Measurements from ENCODE around the gene PRIMA1.

GRCh38 chr14:93332005-93332702 is 682 bp downstream of the BTBD7 start:
- PRO-cap, result bidirectional peak, plus-strand start at chr14:93332649, minus-strand start at chr14:93332547

- PRO-cap, result no peak
These were observed 415 bp downstream of the COX8C start for GRCh38 chr14:93347258-93347935.

GRCh38 chr14:93431341-93431632 is 548 bp downstream of the UNC79 start:
- PRO-cap, result no peak

DNA sequence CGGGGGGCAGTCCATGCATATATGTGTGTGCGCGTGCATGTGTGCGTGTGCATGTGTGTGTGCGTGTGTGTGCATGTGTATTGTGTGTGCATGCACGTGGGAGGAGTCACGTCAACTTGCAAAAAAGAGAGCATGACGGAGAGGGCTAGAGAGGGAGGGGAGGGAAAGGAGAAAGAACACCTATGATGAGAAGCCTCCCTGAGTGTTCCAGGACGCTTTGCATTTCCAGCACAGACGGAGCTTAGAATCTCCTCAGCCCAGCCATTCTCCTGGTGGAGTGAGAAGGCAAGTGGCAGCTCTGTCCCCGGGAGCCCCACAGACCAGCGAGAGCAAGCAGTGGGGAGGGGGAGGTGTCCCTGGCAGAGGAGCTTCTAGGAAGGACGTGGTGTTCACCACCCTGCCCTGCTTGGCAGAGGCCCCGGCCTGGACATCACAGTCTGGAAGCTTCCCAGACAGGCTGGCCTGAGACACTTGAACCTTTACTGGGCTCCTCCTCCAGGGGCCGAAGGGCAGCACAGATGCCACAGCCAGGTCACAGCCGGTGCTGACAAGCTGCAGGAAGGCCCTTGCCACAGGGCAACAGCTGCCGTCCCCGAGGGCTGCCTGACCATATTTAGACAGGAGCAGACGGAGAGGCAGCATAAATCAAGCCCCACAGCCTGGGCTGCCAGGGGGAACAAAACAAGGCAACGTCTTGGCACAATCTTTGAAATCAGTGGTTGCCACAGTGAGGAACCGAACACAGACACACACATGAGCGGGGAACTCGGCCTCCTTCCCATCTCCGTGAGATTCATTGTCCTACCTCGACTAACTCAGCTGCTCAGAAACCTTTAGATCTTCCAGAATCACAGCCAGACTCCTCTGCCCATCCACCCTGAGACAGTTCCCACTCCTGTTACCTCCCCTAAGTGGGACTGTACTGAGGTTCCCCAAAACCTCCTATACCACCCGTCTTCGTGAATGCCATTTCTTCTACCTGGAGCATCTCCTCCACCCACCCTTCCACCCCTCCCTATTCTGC is 28.5 kb downstream of the PRIMA1 start:
- PRO-cap, result no peak

GRCh38 chr14:93788286-93789529 is at the start of gene PRIMA1:
PRIMA1 (minus strand) TSS chr14:93788485.
- PRO-cap, result bidirectional peak, plus-strand start at chr14:93788596, minus-strand start at chr14:93788481; unidirectional peak, minus-strand start at chr14:93789215

DNA sequence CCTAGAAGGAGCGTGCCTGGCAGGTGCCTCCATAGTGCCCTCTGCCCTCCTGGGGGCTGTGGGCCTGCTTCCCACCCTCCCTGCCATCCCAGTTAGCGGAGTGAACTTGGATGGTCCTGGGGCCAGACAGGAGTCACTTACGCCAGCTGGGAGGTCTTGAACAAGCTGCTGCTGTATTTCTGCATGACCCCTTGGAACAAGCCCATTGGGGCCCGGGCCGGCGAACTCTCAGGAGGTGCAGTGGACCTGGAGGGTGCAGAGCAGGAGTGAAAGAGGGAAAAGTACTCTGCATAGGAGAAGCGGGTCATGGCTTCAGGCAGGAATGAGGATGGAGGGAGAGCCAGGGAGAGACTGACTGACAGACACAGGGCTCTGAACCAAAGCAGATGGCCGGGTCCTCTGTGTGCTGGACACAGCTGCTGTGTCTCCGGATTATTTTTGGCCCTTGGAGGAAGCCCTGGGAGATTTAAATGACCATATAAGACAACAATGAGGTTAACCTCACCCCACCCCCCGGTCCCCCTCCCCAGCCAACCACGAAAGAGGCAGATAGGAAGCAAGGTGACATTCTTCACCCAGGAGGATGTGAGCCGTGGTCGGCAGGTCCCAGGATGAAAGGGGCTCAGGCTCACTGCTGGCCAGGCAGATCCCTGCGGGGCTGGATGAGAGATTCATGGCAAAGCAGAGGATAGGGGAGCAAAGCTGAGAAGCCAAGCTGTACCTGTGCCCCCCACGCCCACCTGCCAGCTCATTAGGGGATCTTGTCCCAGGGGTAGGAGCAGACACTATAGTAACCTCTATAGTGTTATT is 19.5 kb downstream of the ASB2 start:
- PRO-cap, result no peak

DNA sequence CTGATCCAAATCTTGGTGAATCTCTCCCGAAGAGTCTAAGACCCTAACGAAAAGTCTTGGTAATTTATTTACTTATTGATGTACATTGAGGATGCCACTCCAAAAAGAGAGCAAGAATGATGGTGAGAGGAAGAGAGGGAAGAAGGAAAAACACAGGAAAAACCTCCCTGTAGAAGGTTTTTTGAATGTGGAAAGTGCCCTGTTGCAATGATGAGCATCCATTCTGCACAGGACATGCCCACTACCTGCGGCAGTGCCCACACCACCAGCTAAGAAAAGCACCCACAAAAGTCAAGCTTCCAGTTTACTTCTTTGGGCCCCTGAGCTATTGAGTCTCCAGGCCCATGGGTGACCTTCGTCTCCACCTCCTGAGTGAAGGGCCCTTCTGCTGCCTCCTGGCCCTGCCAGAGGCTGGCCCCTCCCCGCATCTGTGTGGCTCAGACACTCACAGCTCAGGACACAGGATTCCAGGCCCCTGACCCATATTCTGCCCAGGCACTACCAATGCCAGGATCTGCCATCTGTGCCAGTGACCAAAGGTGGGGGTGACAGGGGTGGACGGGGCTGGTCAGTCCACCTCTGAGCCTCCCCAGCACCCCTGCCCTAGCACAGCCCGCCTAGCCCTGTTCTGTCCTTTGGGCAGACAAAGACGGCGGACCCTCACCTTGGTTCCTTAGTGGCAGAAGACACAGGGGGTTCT is 2.9 kb downstream of the ASB2 start:
- PRO-cap, result no peak

DNA sequence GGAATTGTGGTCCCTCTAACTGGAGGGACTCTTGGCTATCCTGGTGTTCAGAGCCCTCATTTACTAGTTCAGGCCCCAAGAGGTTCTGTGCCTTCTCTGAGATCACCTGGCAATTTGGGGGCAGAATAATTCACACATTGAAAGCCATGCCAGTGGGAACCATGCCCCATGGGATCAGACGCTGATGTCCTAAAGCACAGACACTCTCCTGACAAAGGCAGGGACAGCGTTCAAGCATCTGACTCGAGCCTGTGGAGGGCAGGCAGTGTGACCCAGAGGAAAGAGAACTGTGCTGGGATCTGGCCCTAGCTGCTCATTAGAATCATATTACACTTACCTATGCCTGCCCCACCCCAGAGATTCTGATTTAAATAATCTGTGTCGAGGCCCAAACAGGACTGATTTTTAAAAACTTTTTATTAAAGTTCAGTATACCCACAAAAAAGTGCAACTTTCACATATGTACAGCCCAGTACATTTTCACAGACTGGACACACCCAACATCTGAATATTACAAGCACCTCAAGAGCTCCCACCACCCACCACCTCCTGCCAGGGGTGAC is 2.4 kb upstream of the ASB2 start:
- PRO-cap, result no peak

GRCh38 chr14:93981789-93982365 is 5.5 kb upstream of the ASB2 start:
- PRO-cap, result no peak

GRCh38 chr14:93994783-93995793 is 2.0 kb upstream of the CCDC197 start:
- PRO-cap, result no peak

GRCh38 chr14:94062163-94062648 is 18.8 kb downstream of the DDX24 start:
- PRO-cap, result no peak

GRCh38 chr14:94378110-94379087 is 10.0 kb downstream of the SERPINA1 start:
- PRO-cap, result unidirectional peak, minus-strand start at chr14:94378610

GRCh38 chr14:94392055-94393137 is 4.0 kb upstream of the SERPINA1 start:
- PRO-cap, result no peak

- PRO-cap, result no peak
These were observed 12.5 kb upstream of the SERPINA3 start for GRCh38 chr14:94599646-94600098.

GRCh38 chr14:94615671-94616686 is 3.8 kb downstream of the SERPINA3 start:
- PRO-cap, result no peak

- PRO-cap, result no peak
These were observed 61.1 kb downstream of the DICER1 start for GRCh38 chr14:95096002-95096939.

DNA sequence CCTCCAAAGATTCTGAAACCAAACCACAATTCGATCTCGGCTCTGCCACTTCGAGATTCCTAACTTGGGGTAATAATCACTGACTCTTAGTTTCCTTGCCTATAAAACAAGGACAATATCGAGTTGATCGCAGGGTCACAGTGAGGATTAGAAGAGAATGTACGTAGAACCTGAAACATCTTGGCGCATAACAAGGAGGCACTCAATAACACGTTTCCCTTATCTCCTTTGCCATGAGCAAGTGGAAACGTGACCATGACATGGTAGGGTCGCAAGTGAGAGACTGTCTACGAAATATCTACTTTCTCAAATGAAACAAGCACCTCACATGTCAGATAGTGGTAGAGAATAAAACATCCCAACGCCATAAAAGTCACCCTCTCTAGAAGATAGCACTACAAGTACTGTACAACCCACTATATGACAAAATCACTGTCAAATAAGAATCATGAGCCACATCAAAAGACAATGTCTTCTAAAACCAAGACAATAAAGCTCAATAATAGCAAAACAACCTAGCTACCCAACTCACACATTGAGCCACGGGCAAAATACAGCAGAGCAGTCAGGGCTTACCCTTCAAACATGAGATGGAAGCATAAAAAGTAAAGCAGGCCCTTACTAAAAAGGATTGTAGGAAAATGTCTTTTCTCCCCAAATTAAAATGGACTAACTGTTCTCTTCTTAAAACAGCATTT is 2.1 kb downstream of the DICER1 start:
- PRO-cap, result no peak

- PRO-cap, result no peak
These were observed 1.1 kb downstream of the DICER1 start for GRCh38 chr14:95156274-95156591.

DNA sequence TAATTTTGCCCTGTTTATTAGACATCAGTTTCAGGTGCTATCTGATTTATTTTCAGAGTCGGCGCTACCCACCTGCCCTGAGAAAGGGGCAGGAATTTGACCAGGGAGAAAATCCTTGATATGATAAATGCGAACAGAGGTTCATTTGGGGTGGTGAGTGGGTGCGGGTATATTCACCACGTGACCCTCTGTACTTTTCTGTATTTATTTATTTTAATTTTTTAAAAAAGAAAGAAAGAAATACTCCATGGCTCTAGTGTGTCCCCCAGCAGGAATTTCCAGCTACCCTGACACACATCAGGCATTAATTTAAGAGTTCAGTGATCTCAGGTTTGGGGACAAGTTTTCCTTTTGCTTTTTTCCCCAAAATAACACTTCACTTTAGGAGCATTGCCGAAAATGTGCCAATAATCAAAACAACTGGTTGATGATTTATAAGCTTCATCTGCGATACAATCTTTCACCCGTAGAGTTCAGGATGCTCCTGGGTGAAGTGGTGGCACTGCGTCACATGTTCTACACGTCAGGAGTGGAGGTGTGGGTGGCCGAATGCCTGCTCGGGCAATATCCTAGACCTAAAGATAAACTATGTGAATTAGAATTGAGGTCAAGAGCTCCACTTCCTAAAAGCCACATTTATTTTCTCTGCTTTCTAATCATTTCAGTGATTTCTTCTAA is 70.8 kb upstream of the DICER1 start:
- PRO-cap, result no peak

DNA sequence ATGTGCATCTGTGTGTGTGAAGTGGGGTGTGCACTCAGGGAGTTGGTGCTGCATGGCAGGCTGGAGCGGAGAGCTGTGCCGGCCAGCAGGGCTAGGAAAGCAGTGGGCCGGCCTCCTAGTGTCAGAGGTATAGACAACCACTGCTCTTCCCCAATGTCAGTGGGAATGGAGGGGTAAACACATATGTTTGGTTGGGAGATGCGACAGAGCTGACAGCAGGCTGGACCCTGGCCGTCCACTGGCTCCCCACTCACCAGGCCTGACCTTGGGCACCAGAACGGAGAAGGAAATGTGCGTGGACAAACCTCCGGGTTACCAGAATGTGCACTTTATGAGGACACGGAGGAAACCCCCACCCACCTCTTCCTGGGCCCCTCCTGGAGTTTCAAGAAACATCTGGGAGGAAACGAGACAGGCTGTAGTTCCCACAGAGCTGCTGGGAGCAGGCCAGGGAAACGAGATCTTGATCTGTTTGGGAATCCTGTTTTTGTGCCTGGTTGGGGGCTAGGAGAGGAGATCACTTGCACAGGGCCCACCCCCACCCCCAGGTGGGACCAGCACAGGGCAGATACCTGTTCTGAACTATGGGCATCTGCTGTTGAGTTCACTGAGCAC is 60.5 kb downstream of the CLMN start:
- PRO-cap, result no peak